Parietal lobe (tissue), 2 donors: ENCODE results near the genes DEFB116, BCL2L1 and HCK.

DNA sequence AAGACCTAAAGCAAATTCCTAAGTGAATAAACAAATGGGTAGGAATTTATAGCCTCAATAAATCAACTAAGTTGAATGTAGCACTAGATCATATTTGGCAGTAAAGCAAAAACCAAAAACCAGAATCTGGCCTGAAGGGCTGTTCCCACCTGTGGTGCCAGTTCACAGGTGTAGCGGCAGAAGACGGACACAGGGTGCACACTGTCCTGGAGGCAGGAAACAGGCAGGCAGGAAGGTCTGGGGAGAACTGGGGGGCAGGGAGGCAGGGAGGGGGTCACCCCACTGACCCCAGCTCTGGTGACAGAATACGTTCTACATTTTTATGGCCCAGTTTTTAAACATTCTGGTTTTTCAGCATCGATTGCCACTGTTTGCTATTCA, 36.5 kb downstream of the ABHD12 start:
- RAMPAGE, long total RNA, result no peak

DNA sequence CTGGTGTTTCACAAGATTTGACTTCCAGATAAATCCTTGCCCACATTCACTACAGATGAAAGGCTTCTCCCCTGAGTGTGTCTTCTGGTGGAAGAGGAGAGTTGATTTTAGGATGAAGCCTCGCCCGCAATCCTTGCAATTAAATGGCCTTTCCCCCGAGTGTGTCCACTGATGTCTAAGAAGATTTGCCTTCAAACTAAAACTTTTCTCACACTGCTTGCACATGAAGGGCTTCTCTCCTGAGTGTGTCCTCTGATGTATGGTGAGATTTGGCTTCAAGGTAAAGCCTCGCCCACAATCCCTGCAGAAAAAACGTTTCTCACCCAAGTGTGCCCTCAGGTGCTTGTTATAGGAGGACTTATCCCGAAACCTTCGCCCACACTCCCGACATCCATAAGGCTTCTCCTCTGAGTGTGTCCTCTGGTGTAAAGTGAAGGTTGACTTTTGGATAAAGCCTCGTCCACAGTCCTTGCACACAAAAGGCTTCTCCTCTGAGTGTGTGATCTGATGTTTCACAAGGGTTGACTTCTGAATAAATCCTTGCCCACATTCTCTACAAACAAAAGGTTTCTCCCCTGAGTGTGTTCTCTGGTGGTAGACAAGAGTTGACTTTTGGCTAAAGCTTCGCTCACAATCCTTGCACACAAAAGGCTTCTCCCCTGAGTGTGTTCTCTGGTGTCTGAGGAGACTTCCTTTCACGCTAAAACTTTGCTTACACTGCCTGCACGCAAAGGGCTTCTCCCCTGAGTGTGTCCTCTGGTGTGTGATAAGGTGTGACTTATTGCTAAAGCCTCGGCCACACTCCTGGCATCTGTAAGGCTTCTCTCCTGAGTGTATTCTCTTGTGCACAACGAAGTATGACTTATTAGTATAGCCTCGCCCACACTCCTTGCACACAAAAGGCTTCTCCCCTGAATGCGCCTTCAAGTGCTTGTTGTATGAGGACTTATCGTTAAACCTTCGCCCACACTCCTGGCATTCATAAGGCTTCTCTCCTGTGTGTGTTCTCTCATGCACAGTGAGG, 20.9 kb downstream of the ZNF337 start:
- RAMPAGE, long total RNA, result no peak

DNA sequence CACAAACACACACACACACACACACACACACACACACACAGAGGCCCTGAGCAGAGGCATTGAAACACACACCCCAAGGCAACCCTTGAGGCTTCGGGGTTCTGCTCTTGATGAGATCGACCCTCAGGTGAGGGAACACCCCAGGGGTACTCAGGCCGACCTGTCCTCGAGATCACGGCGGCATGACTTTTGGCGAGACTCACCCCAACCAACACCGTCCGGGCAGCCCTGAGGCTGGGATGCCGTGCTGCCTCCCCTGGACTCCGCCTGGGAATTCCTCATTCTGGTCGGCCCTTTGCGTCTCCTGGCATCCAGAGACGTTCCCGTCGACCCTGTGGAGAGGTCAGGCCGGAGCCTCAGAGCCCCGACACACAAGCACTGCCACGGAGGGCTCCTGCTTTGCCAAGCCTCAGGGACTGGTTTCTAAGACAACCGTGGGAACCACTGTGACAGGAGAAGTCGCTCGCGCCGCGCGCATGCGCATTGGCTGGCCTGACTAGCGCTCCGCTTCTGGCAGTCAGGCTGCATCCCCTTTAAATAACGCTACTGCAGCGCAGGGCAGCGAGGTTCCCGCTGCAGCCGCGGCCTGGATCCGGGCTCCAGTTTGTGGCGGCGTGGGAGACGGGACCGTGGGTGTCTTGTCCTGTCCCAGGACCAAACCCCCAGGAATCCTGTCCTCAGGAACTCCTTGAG, 163.0 kb upstream of the ZNF337 start:
- RAMPAGE, long total RNA, result no peak

GRCh38 chr20:29489132-29489459, 1768.4 kb upstream of the DEFB115 start:
- RAMPAGE, long total RNA, result no peak

GRCh38 chr20:29883951-29884933, 1373.2 kb upstream of the DEFB115 start:
- RAMPAGE, long total RNA, result no peak

DNA sequence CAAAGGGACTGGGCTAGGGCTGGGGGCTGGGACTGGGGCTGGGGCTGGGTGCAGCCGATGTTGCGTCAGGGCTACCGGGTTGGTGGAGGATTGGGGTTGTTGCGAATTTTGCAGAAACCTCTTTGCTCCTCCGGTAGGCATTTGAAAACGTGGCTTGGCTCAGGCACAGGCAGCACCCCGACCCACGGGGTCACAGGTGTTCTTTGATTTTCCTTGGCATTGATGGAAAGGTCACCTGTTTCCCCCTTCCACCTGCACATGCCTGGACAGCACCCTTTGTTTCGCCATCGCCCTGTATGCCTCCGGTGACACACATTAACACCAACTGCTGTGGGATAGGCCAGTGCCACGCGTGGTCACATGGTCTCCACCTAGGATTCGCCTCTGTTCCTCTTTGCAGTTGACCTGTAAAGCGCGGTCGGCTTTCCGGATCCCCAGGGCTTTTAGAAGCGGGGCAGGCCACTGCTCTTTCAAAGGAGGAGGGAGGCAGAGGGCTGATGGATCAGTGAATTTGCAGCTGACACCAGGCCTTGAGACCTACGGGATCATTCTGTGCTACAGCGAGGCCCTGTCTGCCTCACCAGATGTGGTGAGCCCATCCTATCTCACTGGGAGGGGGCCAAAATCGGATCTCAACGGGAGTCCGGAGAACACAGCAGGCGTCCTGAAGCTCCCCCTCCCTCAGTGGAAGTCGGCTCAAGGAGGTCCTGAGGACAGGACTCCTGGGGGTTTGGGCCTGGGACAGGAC, 974.0 kb upstream of the DEFB115 start:
- RAMPAGE, long total RNA, result no peak

- RAMPAGE, long total RNA, result no peak
Measured at GRCh38 chr20:30486455-30487271, 770.8 kb upstream of the DEFB115 start.

GRCh38 chr20:31308479-31308823, at the start of gene DEFB116:
TSS of gene DEFB116 (minus strand) at chr20:31308585.
- RAMPAGE, long total RNA, result no peak

DNA sequence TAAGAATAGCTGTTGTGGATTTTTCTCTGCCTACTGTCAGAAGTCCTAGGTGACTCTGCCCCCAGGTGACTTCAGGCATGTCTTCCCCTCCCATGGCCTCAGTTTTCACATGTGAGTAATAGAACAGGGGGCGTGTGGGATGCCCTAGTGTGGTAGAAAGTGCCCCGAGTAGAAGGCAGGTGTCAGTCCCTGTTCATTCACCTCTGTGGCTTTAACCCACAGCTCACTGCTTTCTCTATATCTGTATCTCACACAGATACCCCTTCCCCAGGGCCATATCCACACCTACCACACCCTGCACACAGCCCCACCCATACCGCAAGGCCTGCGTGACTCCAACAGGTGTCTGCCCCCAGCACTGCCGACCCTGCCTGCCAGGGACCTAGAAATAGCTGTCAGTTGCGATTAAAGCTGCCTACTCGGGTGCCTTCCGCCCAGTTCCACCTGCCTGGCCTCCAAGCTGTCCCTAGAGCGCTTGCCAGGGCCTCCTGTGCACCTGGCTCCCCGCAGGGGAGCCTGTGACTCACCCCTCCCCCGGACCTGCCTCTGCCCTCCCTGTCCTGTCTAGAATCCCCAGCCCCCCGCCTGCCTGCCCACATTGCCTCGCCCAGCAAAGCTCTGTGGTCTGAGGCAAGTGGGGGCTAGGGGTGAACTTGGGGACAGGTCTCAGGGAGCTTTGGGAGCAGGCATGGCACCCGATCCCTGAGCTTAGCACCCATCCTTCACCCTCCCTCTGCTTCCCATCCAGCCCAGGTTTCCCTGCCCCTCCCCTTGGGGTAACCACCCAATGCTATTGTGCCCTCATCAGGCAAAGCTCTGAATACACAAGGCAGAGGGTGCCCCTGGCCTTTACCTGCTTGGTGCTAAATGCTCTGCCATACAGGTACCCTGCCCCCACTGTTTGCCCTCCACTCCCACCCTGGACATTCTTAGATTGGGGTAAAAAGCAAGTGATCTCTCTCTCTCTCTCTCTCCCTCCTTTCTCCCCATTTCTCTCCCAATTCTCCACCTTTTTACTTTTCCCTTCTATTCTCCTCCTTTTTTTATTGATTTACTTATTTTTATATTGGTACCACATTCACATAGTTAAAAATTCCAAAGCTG, 19.7 kb downstream of the MCTS2 start:
- RAMPAGE, long total RNA, result no peak

DNA sequence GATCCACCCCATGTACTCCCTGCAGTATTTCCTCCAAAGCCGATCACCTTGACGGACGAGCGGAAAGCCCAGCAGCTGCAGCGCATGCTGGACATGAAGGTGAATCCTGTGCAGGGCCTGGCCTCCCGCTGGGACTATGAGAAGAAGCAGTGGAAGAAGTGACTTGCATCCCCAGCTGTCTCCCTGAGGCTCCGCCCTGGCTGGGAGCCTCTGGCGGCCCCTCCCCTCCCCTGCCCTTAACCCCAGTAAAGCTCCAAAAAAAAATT, 7.0 kb downstream of the COX4I2 start:
- RAMPAGE, long total RNA, result no peak

DNA sequence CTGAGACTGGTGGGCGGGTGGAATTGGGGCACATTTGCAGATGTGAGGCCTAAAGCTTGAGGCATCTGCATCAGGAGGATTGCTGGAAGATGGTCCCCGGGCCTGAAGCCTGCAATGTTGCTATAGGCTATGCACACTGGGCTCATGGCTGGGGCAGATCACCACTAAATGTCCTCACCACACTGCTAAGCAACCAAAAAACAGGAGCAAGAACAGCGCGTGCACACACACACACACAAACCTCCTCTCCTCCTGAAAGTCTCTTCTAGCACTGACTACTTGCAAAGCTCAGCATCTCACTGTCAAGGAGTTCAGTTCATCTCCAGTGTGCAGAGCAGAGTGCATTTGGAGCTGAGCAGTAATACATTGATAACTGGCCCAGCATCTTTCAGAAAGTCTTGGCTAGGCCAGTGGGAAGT, 9.4 kb downstream of the COX4I2 start:
- RAMPAGE, long total RNA, result no peak

GRCh38 chr20:31674835-31675628, 37.3 kb downstream of the COX4I2 start:
- RAMPAGE, long total RNA, result no peak

DNA sequence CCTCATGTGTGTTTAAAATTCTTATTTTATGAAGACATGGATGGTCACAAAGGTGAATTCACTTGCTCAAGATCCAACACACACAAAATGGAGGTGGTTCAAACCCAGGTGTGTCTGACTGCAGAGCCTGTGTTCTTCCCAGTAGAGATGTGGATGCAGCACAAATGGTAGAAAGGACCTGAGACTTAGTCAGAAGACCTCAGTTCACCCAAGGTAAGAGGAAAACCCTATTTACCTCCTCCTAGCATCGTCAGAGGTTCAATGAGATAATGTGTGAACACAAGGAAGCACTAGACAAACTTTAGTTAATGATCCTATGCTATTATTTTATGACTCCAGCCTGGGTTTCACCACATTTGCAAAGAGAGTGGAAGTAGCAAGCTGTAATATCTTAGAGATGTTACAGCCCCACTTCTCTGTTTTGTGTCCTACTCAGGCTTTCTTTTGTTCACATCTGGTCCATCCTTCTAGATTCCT, 36.5 kb downstream of the BCL2L1 start:
- RAMPAGE, long total RNA, result no peak

GRCh38 chr20:31710318-31711319, 12.0 kb downstream of the BCL2L1 start:
- RAMPAGE, long total RNA, result no peak

GRCh38 chr20:31715708-31716335, 6.8 kb downstream of the BCL2L1 start:
- RAMPAGE, long total RNA, result no peak

DNA sequence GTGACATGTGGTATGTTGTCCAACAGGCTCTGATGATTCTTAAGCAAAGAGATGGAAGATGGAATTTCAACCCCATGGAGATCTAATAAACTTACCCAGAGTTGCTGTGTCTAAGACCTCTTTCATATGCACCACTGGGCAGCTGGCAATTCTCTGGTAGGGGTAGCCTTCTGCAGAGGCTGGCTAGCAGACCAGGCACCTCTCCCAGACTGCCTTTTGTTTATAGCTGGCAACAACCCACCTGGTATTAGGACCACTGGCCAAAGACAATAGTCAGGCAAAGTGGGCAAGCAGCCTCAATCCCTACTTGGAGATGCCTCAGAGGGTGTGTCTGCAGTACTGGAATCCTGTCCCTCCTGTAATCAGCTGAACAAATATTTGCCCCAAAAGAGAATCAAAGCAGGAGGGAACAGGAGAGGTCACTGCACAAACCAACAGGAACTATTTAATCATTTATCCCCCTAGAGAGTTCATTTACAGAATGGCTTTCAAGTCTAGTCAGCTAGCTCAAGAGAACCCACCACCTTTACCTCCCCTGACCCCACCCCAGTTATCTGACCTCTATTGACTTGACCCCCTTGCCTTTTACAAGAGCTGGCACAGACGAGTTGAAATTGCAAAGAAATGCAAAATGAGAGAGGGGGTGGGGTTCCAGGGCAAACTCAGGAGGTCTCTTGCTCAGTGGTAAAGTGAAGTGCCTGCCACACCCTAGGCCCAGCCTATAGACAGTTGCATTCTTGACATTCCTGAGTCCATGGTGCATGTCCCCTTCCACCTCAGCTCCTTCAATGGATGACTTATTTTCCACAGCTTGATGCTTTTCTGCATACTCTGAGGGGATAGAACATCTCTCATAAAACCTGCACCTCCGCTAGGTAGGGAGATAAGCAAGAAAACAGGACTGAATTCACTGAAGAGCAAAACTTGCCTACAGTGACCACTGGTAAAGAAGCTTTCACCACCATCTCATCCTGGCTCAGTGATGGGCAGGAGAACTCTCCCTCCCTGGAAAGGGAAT, 2.8 kb downstream of the BCL2L1 start:
- RAMPAGE, long total RNA, result no peak

DNA sequence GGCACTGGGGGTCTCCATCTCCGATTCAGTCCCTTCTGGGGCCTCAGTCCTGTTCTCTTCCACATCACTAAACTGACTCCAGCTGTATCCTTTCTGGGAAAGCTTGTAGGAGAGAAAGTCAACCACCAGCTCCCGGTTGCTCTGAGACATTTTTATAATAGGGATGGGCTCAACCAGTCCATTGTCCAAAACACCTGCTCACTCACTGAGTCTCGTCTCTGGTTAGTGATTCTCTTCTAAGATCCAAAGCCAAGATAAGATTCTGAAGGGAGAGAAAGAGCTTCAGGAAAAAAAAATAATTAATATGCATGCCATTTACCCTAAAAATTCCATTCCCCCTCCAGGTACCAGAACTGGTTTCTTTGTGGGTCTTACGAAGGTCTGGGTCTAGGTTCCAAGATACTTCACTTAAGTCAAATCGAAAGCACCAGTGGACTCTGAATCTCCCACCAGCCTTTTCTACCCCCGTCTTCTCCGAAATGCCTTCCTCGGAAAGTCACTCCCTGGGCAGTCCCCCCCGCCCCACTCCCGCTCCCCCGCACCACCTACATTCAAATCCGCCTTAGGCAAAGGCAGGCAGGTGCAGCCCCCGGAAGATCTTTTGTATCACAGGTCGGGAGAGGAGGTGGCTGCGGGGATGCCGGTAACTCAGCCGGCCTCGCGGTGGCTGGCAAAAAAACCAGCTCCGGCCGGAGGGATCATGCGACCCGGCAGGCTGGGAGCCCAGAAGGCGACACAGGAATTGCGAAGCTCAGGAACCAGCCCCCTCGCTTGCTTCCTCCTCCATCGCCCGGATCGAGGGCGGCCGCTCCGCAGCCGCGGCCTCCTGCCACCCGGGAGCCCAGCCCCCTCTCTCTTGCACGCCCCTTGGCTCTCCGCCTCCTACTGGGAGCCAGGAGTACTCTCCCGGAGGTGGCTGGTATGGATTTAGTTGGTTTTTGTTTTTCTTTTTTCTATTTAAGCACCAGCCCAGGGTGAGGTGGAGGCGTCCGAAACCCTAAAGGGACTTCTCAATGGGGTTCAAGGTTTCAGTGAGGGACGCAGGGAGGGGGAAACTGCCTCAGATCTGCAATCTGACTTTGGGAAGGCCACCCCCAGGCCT, at the start of gene BCL2L1:
Gene BCL2L1 (minus strand): TSS at position 800 of the 1,102 bp plus-strand sequence.
- RAMPAGE, long total RNA, result no peak

- RAMPAGE, long total RNA, result no peak
Measured at GRCh38 chr20:31841857-31842336, 3.5 kb downstream of the FOXS1 start.

DNA sequence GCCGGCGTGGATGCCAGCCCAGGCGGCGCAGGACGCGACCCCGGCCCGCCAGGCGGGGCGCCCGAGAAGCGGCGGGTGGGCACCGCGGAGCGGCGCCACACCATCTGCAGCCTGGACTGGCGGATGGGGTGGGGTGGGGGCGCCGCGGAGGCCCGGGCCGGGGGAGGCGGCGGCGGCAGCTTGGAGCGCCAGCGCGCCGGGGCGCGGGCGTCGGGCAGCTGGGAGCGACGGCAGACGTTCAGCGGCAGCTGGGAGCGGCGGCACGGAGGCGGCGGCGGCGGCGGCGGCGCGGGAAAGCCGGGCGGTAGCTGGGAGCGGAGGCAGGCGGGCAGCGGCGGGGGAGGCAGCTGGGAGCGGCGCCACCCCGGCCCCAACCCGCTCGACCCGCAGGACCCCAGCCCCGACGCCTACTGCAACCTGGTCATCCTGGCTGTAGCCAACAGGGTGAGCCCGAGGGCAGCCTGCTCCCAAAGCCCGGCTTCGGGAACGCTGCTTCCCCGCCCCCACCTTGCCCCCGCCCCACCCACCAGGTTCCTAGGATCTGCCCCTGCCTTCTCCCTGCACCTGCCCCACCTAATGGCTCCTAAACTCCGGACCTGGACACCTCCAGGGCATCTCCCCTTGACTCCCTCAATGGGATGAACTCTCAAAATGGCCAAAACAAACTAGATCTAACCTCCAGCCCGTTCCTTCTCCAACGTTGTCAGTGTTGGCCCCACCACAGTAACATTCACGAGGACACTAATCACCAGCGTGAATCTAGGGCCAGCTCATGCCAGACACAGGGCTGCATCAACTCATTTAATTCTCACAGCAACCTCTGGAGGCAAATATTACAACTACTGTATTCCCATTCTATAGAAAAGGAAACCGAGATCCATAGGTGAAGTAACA, 9.0 kb downstream of the CCM2L start:
- RAMPAGE, long total RNA, result no peak

GRCh38 chr20:32051917-32052548, at the start of gene HCK:
TSS of gene HCK (plus strand) at chr20:32052242.
- RAMPAGE, long total RNA, result no peak